HTERT-HM (cell line): Measurements from ENCODE around the genes FOXA1, TTC6 and MGAT2.

DNA sequence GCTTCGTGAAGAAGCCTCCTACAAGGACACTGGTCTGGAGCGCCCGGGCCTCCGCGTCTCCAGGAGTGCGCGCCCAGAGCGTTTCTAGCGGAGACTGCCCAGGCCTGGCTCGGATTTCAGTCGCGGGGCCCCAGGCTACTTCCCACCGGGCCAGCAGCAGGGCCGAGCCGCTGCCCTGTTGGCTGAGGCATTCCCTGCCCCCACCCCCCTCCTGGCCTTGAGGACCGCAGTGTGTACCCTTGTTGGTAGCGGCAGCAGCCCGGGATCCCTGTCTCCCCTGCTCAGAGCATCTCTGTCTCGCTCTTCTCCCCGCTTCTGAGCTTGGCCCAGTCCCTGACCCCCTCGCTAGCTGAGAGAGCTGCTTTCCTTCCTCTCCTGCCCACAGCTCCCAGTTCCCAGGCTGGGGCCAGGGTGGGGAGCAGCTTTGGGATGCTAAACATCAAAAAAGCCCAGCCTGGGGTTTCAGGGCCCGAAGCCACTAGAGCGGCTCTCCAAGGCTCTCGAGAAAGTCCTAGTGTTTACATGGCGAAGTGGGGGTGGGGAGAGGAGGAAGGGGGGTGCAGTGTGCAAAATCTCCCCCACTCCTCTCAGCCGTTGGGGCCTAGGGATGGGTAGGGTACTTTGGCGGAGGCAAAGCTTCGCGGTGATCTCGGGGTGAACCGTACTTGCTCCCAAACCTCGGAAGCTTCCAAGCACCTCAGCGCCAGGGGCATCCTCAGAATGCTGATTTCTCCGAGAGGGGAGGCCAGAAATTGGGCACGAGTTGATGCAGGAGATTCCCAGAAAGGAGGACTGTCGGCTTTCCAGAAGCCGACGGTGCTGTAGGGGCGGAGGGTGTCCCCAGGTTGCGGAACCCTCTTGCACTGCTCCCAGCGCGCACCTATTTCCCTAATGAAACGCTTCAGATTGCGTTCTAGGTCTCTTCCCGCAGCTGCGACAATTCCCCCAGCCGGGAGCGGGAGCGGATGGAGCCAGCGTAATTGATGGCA, 6.3 kb downstream of the NKX2-1 start:
- RRBS, result 4% methylated on average over 16 of the region's 50 CpGs

GRCh38 chr14:37585811-37586683, 9.0 kb downstream of the FOXA1 start:
- RRBS, result no CpG with 5 or more reads among the region's 10 CpGs

- RRBS, result 2% methylated on average over 24 of the region's 83 CpGs
Measured at GRCh38 chr14:37594835-37595494, at the start of gene FOXA1. FOXA1 (minus strand) TSS chr14:37595249.

- RRBS, result 7% methylated on average over 25 of the region's 61 CpGs
Measured at GRCh38 chr14:37595495-37596447, at the start of gene TTC6. TTC6 (plus strand) TSS chr14:37595629.

- RRBS, result no CpG with 5 or more reads among the region's 7 CpGs
Measured at GRCh38 chr14:38042138-38042638, 165.5 kb upstream of the SSTR1 start.

DNA sequence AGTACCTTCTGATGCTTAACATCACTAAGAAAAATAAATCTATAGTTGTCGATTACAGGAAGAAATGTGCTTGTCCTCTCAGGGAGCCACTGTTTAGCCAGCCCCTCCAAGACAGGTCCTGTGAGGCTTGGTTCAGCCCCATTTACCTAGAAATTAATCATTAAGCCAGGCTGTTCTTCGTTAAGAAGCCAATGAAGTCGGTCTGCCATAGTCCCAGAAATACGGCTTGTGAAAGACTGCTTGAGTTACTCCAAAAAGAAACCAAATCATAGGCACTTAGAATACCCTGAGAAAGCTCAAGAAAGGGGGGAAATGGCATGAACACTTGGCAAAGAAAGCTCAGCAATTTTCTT, 234.7 kb downstream of the SEC23A start:
- RRBS, result no CpG with 5 or more reads among the region's 4 CpGs

DNA sequence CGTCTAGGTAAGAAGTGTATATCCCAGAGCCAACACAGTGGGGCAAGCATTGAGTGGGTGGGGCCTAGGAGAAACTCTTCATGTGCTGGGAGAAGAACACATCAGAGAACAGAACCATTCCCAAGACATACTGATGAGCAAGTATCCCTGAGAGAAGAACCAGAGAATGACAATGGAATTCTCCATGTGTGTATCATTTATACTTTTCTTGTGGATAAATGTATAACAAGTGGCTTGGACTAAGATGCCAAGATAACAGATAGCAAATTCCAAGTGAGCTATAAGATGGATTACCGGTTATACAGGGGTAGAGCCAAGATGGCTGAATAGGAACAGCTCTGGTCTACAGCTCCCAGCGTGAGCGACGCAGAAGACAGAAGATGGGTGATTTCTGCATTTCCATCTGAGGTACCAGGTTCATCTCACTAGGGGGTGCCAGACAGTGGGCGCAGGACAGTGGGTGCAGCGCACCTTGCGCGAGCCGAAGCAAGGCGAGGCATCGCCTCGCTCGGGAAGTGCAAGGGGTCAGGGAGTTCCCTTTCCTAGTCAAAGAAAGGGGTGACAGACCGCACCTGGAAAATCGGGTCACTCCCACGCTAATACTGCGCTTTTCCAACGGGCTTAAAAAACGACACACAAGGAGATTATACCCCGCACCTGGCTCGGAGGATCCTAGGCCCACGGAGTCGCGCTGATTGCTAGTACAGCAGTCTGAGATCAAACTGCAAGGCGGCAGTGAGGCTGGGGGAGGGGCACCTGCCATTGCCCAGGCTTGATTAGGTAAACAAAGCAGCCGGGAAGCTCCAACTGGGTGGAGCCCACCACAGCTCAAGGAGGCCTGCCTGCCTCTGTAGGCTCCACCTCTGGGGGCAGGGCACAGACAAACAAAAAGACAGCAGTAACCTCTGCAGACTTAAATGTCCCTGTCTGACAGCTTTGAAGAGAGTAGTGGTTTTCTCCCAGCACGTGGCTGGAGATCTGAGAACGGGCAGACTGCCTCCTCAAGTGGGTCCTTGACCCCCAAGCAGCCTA, 85.9 kb downstream of the SEC23A start:
- RRBS, result no CpG with 5 or more reads among the region's 29 CpGs

DNA sequence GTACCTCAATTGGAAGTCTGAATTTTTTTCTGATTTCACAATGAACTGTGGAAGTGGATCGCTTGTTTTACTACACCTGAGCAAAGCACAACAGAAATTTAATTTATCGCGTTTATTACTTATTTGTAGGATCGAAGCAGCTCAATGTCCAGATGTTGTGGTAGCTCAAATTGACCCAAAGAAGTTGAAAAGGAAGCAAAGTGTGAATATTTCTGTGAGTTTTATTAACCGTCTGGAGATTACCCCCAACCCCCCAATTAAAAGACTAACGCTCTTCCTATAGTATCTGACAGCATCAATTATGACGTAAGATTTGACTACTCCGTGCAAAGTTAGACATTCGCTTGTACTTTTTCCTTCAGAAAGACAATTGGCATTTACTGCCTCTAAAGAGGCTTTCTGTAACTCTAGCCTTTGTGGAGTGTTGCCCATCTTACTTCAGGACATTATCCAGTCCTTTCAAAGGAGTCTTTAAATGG, 616 bp downstream of the GEMIN2 start:
- RRBS, result no CpG with 5 or more reads among the region's 9 CpGs

- RRBS, result no CpG with 5 or more reads among the region's 7 CpGs
Measured at GRCh38 chr14:39188199-39188752, 13.2 kb downstream of the PNN start.

DNA sequence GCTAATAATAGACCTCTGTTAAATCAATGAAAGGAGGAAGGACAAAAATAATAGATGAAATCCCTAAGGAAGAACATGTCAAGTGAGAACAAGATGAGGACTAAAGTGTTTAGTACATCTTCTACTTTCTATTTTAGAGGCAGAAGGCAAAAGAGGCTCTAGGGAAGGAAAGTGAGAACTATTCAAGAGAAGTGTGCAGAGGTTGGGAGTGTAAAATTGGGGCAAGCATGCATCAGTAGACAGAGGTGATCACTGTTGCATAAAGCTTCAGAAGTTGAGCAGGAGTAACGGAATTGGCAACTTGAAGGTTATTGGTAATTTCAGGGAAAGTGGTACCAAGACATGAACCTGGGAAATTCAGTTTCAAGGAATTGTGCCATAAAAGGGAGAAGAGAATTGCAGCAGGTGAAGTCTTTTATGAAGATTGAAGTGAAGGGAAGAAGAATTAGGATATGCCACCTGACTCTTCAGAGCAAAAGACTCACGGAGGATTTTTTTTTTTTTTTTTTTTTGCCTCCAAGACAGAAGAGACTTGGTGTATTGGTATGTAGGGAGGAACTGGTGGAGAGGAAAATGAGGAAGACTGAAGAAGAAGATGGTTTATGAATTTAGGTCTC, 57.1 kb upstream of the FBXO33 start:
- RRBS, result no CpG with 5 or more reads among the region's 2 CpGs

- RRBS, result no CpG with 5 or more reads among the region's 19 CpGs
Measured at GRCh38 chr14:40326011-40326544, 893.8 kb upstream of the FBXO33 start.

DNA sequence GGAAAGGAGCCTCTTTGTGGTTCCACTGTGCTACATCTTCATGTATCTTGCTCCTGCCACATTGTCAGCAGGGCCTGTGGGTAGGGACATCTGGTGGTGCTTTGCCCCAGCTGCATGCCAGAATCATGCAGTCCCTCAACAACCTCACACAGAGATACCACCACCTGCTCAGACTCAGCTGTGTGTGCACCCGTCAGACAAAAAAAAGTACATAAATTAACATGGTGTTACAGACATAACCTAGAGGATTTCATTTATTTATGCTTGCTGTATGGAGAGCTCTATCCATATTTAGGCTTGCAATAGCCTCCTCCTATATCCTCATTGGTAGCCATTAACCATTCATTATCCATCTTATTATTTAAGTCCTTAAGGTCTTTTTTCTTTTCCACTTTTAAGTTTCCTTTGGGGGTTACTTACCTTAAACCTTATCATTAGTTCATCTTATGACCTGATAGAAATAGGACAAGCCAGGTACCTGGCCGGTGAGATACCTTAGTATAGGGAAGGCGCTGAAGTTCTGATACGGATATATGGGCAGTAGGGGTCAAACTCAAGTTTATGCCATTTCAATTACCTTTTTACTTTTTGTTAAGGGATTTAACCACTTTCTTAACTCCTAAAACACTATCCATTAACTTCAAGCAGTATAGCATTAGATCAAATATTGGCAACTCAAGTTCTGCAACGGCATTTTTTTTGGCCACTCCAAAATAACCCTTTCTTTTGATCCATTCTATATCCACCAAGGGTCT, 50.8 kb downstream of the MIS18BP1 start:
- RRBS, result no CpG with 5 or more reads among the region's 5 CpGs

- RRBS, result no CpG with 5 or more reads among the region's 1 CpG
Measured at GRCh38 chr14:45367366-45367565, 114.3 kb upstream of the MIS18BP1 start.

GRCh38 chr14:45550833-45552156, 298.3 kb upstream of the MIS18BP1 start:
- RRBS, result no CpG with 5 or more reads among the region's 30 CpGs

DNA sequence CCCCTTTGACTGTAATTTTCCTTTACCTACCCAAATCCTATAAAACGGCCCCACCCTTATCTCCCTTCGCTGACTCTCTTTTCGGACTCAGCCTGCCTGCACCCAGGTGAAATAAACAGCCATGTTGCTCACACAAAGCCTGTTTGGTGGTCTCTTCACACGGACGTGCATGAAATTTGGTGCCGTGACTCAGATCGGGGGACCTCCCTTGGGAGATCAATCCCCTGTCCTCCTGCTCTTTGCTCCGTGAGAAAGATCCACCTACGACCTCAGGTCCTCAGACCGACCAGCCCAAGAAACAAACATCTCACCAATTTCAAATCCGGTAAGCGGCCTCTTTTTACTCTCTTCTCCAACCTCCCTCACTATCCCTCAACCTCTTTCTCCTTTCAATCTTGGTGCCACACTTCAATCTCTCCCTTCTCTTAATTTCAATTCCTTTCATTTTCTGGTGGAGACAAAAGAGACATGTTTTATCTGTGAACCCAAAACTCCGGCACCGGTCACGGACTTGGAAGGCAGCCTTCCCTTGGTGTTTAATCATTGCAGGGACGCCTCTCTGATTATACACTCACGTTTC, 453.0 kb upstream of the RPL10L start:
- RRBS, result no CpG with 5 or more reads among the region's 17 CpGs

- RRBS, result no CpG with 5 or more reads among the region's 12 CpGs
Measured at GRCh38 chr14:48267658-48268358, 592.4 kb upstream of the MDGA2 start.

DNA sequence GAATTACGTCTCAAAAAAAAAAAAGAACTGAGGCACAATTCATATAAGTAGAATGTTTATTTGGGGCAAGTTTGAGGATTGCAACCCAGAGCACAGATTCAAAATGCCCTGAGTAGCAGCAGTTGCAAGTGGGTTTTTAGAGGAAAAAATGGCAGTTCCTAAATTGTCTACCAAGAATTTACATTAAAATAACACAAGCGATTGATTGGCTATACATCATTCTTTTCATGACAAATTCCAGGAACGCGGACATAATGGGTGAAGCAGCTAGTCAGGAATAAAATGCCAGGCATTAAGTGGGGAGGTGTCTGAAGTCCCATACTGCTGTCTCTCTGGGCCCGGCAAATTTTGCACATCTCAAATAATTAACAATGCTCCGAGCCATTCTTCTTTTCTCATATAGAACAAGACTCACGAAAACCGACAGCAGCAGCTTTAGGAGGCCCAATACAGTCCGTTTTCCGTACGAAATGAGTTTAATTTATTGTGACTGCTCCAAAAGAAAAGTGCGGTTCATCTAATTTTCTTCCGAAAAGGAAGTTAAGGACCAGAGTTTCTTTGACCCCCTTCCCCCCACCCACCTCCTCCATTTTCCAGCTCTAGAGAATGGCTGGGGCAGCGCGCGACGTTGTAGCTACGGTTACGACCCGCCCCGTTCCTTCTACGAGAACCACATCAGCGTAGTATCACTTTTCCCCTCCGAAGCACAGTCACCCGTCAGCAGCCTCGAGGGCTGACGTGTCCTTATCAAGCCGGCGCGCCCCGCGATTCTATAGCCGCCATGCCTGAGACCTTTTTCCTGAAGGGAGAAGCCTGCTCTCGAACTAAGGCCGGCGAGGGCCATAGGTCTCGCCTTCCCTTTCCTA, 574 bp downstream of the RPL36AL start:
- RRBS, result 1% methylated on average over 8 of the region's 37 CpGs

DNA sequence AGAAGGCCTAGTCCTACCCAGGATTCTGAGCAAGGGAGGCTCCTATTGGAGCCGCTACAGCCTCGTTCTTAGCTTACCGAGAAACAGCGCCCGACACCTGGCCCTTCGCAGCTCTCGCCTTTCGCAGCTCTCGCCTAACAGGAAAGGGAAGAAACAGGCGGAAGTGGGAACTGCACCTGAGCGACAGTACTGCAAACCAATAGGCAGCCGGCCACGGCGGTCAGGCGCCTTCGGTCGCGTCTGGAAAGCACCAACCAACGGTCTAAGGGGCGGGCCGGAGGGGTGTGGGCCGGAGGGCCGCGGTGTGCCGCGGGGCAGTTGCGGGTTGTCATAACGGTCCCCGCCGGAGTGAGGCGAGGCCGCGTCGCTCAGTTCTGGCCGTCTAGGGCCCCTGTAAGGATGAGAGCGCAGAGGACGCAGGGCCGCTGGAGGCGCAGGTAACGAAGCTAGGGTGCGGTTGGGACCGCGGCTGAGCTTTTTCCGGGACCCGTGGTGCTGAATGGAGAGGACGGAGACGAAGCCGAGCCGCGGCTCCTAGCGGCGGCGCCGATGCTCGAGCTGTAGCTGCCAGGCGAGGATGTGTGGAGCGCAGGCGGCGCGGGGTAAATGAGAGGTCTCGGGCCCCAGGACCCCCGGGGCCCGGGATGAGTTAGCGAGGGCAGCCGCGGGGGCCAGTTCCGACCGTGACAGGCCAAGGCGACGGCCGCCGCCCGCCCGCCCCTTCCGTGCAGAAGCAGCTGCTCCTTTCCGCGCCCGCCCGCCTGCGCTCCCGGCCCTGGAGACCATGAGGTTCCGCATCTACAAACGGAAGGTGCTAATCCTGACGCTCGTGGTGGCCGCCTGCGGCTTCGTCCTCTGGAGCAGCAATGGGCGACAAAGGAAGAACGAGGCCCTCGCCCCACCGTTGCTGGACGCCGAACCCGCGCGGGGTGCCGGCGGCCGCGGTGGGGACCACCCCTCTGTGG, at the start of gene MGAT2:
MGAT2 (plus strand) TSS at position 315 of the 965 bp plus-strand sequence.
- RRBS, result under 1% methylated on average over 23 of the region's 101 CpGs

DNA sequence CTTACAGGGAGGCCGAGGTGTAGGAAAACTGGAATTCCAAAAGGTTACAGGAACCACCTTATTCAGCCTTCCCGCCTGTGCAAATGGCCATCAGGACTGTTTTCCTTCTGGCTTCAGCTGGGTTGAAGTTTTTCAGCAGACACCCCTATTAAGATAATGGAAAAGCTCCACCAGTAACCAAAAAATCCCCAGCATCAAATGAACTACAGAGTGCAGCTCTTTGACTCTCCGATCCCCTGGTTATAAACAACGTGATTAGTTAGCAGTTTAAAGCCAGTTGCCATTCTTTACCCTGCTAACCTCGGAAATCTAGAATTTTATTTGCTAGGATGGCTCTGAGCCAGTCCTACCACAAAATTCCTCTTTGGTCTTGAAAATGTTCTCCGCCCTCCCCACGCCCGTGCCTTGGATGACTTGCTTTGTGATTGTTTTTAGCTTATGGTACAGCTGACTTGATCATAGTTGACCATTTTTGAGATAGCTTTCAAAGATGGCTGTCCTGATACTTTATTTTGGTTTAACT, 1.2 kb downstream of the KLHDC2 start:
- RRBS, result no CpG with 5 or more reads among the region's 8 CpGs